ENCODE measurements around a stretch of chr14.

DNA sequence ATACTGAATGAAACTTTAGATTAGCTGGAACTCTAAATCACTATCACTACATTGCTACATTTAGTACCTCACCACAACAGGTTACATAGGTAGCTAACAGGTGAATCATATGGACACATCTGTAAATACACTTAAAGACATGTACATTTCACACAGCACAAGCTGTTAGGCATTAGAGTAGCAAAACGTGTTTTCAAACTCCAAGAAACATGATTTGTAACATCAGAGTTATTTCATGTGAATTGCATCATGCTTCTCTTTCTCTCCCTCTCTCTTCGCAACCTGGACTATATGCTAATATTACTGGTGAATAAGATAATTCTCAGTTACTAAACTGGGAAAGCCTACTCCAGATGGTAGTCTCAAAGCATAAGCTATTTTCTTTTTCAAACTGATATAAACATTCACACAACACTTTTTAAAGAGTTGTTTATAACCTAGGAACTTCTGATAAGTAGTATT lies 4.2 kb downstream of the SEL1L start:
- RRBS: no CpG with 5 or more reads among the region's 2 CpGs

DNA sequence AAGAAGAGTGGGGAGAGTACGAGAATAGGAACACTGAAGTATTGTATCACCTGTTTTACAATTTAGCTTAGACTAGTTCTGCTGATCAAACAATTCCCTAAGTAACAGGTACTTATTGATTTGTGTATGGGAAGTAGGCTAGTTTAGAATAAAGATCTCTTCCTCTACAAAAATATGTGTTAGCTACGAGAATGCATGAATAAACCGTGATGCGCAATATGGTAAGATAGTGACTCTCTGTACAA lies 970.4 kb upstream of the SEL1L start:
- RRBS: no CpG with 5 or more reads among the region's 4 CpGs

DNA sequence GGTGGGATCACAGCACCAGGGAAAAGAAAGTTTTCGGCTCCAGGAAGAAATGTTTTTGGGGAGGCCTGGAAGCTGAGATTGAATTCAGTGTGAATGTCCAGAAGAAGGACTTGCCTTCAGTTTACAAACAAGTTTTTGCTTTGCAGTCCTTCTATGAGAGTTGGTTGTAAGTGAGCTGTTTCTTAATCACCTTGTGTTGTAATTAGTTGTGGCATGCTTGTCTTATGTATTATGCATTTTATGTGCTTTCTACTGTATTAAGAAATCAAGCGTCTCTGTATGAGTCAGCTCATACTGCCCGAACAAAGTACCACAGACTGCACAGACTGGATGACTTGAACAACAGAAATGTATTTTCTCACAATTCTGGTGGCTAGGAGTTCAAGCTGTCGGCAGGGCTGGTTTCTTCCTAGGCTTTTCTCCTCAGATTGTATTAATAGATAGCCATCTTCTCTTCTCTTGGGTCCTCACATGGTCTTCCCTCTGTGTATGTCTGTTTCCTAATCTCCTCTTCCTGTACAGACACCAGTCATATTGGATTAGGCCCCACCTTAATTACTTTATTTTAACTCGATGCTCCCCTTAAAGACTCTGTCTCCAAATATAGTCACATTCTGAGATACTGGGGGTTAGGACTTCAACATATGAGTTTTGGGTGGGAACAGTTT lies 77.7 kb downstream of the FLRT2 start:
- RRBS: no CpG with 5 or more reads among the region's 5 CpGs

DNA sequence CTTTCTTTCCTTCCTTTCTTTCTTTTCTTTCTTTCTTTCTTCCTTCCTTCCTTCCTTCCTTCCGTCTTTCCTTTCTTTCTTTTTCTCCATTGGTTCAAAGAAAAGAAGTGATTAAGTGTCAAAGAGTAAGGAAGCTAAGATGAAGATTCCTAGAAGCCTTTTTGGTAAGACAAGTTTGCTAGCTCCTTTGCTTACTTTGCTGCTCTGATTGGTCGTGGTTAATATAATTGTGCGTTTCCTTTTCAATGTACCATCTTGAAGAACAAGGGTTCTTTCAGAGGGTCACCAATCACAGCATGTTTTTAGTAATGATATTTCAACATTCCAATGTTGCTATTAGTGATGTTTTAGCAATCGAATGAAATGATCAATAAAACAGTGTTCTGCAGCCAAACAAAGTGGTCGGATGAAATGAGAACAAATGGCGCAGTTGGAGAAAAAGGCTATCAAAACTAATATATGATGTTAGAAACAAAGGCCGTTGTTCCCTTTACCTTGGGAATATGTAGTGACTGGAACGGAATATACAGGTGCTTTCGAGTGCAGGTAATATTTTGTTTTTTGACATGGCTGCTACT lies 828.7 kb downstream of the GALC start:
- RRBS: no CpG with 5 or more reads among the region's 9 CpGs

DNA sequence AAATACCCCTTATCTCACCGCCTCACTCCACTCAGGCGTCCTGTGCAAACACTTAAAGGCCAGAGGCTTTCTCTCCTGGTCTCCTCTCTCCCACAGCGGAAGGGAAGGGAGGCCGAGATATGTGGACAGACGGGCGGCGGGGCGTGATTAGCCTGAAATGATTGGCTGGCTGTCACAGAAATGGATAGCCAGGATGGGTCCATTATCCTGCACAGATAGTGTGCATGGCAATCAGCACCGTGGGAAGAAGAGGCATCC lies 301.5 kb downstream of the GALC start:
- RRBS: no CpG with 5 or more reads among the region's 9 CpGs

DNA sequence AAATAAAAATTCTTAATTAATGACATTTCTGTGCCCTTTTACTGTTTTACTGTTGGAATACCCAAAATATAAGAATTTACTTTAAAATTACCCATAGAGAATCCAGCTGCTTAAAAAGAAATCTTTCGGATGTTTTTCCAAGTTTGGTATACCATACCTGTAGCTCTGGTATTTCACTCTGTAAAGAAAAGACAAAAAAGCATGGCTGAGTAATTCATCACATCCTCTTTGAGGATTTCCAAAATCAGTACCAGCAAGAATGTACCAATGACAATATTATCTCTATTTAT lies 43.3 kb downstream of the GALC start:
- RRBS: no CpG with 5 or more reads among the region's 1 CpG

- RRBS: no CpG with 5 or more reads among the region's 2 CpGs
Measured at GRCh38 chr14:88002435-88002782, 2.5 kb upstream of the GPR65 start.

DNA sequence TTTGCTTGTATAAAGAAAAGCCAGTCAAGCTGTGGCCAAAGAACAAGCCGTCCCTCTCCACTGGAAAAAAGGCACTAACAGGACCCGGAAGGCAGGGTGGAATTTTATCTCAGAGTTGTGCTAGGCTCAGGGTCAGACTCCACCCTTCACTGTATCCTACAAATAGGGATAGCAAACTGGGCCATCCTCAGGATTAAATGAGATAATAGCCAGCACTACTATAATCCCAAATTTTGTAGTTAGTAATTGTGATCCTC lies 4.2 kb downstream of the PTPN21 start:
- RRBS: no CpG with 5 or more reads among the region's 2 CpGs

- RRBS: no CpG with 5 or more reads among the region's 3 CpGs
Measured at GRCh38 chr14:89000552-89000751, 176.0 kb downstream of the TTC8 start.

DNA sequence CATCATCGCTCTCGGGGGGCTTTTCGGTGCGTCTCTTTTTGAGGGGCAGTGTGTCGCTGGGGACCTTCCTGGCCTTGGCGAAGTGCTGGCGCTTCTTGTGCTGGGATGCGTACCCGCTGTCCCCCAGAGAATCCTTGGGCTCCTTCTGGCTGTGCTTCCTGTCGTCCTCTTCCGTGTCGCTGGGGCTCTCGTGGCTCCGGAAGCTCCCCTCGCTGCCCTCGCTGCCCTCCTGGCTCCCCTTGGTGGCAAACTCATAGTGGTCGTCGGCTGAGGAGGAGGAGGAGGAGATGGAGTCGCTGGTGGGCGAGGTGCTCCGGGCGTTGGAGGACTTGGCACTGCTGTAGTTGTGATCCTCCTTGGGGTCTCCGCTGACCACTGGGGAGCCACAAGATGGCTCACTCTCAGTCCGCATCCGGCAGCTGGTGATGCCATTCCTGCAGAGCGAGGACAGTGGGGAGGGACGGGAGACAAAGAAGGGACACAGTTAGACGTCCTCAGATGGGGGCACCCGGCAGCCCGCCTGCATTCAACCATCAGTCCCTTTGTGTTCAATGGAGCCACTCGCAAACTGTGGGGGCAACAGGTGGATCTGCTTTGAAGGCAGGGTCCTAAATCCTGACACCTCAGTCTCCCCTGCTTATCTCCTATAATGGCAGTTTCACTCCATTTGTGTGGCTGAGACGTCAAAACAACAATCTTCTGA lies 254.3 kb downstream of the FOXN3 start:
- RRBS: 82% methylated on average over 4 of the region's 32 CpGs

GRCh38 chr14:89185712-89186592 lies 231.1 kb downstream of the FOXN3 start:
- RRBS: no CpG with 5 or more reads among the region's 11 CpGs

- RRBS: no CpG with 5 or more reads among the region's 6 CpGs
Measured at GRCh38 chr14:89186593-89186911, 230.5 kb downstream of the FOXN3 start.

DNA sequence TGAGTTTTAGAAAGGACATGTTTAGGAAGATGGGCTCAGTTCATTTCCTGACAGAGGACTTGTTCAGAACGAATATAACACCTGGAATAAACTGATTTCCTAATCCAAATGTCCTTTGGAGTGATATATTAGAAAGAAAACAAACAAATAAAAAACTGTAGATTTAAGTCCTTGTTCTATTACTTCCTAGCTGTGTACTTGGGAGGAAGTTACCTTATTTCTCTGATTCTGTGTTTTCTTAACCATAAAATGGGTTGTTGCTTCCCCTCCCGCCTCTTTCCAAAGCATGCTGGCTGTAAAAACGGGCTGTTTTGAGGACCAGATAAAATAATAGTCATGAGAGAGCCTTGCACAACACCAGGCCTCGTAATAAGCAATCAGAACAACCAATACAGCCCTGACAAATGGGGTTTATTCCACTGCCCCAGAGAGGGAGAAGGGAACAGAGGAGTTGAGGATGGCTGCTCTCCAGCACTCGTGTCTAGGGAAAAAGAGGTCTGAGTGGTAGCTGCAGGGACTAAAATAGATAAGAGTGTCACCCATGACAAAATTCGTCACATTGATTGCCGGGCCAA lies 188.3 kb downstream of the FOXN3 start:
- RRBS: no CpG with 5 or more reads among the region's 7 CpGs

DNA sequence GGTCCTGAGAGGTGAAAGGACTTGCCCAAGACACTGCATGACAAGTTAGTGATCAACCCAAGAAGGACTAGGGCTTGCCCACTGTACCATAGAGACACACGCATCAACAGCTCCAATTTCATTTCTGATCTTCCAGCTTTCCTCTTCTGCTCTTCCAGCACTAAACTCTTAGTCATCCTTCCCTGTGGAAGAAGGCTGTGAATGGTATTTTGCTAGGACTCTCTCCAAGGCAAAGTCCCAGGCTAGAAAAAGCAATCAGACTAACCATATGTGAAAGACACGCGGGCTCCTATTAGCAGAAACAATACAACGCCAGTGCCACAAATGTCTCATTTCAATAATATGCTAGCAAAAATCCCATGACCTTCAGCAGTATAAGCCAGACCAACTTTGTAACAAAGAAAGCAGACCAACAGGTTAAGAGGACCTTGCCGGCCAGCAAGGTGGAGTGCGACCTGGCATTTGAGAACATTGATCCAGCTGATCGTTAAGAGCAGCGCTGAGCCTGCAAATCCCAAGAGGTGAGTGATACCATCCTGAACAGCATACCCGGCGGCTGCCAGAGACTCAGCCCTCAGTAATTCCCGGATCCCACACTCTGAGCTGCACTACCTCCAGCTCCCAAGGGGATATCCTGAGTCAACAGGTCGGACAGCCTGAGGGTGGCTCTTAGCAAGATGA lies 132.6 kb downstream of the FOXN3 start:
- RRBS: no CpG with 5 or more reads among the region's 12 CpGs

DNA sequence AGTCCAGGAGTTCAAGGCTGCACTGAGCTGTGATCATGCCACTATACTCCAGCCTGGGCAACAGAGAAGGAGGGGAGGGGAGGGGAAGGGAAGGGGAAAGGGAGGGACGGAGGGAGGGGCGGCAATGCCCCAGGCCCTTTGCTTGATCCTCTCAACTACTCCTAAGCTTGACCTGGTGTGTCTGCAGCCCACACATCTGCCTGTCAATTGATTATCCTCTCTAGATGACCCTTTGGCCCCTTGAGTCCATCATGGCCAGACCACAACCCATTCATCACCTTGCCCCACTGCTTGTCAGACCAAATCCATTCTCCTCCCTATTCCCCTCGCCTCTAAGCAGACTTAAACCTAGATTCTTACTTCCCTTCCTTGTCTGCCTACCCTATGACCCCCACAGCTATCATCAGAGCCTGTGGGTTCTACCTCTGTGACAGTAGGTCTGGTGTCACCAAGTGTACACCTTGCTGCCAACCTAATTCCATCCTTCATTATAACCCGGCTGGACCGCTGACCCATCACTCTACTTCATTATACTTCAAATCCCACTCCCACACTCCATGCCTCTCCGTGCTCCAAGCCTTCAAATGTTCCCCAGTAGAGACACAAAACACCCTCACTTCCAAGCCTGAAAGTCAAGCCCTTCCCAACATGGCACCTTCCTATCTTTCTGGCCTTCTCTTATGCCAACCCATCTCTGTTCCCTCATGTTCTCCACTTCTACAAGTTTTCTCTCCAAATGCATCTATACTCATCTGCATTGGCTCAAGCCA lies 35.1 kb downstream of the FOXN3 start:
- RRBS: no CpG with 5 or more reads among the region's 6 CpGs

GRCh38 chr14:89614148-89614949 lies 197.3 kb upstream of the FOXN3 start:
- RRBS: no CpG with 5 or more reads among the region's 5 CpGs

DNA sequence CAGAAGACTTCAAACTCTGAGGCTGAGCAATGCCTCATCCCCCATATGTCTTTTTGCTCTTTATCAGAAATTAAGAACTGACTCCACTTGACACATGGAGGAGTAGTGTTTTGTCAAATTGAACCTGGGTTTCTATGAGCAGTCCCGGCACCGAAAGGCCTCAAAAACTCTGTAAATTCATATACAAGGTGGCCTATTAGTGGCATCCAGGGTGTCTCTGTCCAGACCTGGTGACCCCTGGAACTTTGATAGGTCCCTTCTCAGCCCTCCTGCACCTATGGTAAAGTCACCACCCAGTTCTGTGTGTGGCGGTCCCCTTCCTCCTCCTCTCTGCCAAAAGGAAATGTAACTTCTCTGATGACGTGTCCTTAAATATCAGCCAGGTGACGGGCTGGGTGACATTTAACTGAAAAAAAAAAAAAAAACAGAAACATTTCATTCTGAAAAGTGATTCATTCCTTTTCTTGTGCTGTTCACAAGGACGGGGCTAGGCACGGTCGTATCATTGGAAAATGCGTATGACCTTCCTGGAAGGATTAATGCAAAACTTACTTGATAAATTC lies 204.0 kb upstream of the FOXN3 start:
- RRBS: no CpG with 5 or more reads among the region's 9 CpGs

GRCh38 chr14:90062157-90062619 lies 394 bp downstream of the KCNK13 start:
- RRBS: 3% methylated on average over 13 of the region's 54 CpGs

- RRBS: no CpG with 5 or more reads among the region's 4 CpGs
Measured at GRCh38 chr14:90159040-90159624, 97.2 kb upstream of the PSMC1 start.